Breast epithelium (tissue), 2 donors: ENCODE data around the genes XPOT, GNS, WIF1, MSRB3, LLPH and TMBIM4.

- PRO-cap: no peak
- RAMPAGE, long total RNA, 2 experiments: no peak in any of the 2 experiments
Measured at GRCh38 chr12:63808803-63809148, 29.1 kb downstream of the RXYLT1 start.

DNA sequence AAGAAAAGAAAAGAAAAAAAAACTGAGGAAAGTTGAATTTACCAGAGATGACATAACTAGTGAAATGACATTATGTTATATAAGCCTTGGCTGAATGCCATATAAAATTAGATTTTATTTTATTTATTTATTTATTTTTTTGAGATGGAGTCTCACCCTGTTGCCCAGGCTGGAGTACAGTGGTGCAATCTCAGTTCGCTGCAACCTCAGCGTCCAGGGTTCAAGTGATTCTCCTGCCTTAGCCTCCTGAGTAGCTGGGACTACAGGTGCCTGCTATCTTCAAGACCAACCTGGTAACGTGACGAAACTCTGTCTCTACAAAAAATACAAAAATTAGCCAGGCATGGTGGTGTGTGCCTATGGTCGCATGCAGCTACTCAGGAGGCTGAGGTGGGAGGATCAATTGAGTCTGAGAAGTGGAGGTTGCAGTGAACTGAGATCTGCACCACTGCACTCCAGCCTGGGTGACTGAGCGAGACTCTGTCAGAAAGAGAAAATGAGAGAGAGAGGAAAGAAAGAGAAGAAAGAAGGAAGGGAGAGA, 29.1 kb downstream of the SRGAP1 start:
- PRO-cap: no peak
- RAMPAGE, long total RNA, 2 experiments: no peak in any of the 2 experiments

DNA sequence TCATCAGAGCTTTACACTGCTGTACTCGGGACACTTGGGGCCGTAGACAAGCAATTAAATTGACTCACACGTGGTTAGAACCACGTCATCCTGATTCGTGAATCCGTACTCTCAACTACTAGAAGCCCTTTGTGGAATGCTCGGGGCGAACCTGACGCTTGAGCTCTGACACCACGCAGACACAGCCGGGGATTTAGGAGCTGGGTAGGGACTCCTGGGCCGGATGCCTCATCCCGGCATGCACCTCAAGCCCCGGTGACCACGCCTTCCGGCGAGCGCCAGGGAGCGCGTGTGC, 231 bp upstream of the XPOT start:
- PRO-cap: bidirectional peak, plus-strand start outside the sequence, minus-strand start at position 213 of the sequence
- RAMPAGE, long total RNA, 2 experiments: no peak in any of the 2 experiments

DNA sequence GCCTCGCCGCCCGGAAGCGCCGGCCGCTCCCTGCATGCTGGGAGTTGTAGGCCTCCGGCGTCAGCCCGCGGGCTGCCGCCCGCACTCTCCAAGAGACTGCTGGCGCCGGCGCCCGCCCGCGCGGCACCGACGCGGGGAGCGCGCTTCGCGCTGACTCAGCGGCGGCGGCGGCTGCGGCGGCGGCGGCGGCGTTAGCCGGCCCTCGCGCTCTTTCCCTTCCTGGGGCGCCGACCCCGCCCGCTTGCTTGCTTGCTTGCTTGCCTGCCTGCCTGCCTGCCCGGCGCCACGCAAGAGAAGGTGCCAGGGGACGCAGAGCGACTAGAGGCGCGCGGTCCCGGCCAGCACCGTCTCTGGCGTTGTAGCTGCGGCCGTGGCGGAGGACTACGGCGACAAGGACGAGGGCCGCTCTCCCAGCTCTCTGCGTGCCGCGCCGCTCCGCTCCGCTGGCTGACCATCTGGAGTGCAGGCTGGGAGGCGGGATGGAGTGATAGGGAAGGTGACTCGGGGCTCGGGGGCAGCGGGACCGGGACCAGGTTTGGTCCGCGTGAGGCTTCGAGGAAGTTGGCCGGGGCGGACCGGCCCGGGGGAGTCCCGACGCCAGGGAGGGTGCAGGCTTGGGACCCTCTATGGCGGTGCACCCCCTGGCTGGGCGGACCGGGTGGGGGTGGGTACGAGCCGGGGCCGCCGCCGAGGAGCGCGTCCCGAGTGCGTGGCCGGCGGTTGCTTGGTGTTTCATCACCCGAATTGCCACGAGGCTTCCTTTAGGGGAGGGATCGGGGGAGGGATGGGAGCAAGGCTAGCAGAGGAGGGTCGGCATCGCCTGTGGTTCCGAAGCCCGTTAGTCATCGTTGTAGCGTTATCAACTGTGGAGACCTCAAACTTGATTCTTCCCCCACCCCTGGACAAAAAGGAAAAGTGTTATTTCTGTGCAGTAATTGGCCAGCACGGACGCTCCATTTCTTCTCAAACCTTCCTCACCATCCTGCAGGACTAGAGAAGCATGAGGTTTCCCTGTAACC, at the start of gene XPOT:
Gene XPOT, plus strand, starts transcription at position 84 of the 1,019 bp plus-strand sequence.
- PRO-cap: bidirectional peak, plus-strand start at position 91 of the sequence, minus-strand start outside the sequence; bidirectional peak, plus-strand start at position 764 of the sequence, minus-strand start at position 722 of the sequence
- RAMPAGE, long total RNA, 2 experiments: start-site peak on the plus strand in 1 of 2 experiments, centred at position 216 of the sequence, 877 reads per replicate

GRCh38 chr12:64759288-64760005, at the start of gene GNS:
Gene GNS (minus strand): TSS chr12:64759406.
- PRO-cap: bidirectional peak, plus-strand start at chr12:64759667, minus-strand start at chr12:64759427
- RAMPAGE, long total RNA, 2 experiments: start-site peak on the plus strand in 1 of 2 experiments, at chr12:64759468-64759511 at its widest, 8 reads per replicate; start-site peak on the minus strand in 2 of 2 experiments, at chr12:64759375-64759442 at its widest, 45 to 1,459 reads per replicate

- PRO-cap: no peak
- RAMPAGE, long total RNA, 2 experiments: no peak in any of the 2 experiments
Measured at GRCh38 chr12:64782187-64782748, 23.1 kb upstream of the GNS start.

DNA sequence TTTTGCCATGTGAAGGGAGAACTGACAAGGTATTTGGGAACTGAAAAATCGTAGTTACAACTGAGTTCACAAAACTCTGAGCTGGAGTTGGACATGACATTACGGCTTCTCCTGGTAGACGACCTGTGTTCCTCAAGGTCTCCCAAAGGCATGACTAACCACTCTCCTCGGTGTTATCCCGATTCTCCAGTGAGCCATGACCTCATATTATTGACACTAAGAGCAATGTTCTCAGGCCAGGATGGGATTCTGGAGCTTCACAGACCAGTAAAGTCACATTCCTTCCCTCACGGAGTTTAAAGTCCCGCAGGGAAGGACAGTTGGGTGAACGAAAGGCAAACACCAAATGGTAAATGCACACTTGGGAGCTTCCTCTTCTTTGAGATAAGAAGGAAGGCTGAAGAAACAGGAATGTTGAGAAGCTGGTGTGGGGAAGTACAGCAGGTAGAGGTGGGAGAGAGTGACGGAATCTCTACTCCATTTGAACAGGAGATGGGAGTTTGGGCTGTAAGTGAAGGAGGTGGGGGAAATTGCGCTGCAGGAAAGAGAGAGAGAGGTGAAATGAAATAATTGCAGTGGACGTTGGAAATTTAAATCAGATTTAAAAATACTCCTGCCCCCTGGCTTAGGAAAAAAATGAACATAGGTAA, 65.5 kb downstream of the TBC1D30 start:
- PRO-cap: no peak
- RAMPAGE, long total RNA, 2 experiments: no peak in any of the 2 experiments

- PRO-cap: no peak
- RAMPAGE, long total RNA, 2 experiments: no peak in any of the 2 experiments
Measured at GRCh38 chr12:65121006-65121804, at the start of gene WIF1. Gene WIF1 (minus strand): TSS chr12:65121305.

GRCh38 chr12:65204633-65205393, 35.4 kb downstream of the LEMD3 start:
- PRO-cap: no peak
- RAMPAGE, long total RNA, 2 experiments: no peak in any of the 2 experiments

DNA sequence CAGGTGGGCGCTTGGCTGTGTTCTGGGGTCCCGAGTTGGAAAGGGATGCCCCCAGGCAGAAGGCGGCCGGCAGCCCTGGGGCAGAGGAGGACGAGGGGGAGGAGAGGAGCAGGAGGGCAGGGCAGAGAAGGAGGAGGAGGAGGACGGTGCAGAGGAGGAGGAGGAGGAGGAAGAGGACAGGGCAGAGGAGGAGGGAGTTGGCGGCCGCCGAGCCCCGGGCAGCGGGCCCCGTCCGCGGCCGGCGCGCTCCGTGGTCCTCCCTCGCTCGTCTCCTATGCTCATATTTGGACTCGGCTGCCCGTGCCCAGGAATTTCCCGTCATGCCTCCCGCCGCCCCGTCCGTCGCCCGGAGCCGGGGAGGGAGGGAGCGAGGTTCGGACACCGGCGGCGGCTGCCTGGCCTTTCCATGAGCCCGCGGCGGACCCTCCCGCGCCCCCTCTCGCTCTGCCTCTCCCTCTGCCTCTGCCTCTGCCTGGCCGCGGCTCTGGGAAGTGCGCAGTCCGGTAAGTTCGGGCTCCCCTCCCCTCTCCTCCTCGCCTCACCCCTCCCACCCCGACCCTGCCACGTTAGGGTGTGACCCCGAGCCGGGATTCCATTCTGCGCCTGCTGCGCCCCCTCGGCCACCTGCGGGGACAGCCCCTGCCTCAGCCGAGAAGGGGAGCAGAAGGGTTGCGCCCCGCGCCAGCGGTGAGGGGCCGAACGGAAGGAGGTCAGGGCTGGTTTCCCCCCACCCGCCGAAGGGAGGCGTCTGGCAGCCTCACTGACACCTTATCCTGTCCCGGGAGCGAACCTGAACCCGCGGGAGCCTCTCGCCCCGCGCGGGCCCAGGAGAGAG, at the start of gene MSRB3:
Gene MSRB3, plus strand, starts transcription at position 321 of the 835 bp plus-strand sequence.
- PRO-cap: bidirectional peak, plus-strand start at position 349 of the sequence, minus-strand start at position 274 of the sequence
- RAMPAGE, long total RNA, 2 experiments: no peak in any of the 2 experiments

DNA sequence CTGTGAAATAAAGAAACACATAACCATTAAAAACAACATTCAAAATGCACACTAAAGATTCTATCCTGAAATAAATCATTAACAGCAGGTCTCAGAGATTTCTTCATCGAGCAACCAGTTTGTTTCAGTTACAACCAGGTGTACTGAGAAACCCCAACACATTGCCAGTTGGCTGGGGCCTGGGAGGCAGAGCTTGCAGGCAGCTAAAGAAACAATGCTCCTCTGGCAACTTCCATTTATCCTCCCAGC, 181.5 kb downstream of the MSRB3 start:
- PRO-cap: no peak
- RAMPAGE, long total RNA, 2 experiments: no peak in any of the 2 experiments

- PRO-cap: no peak
- RAMPAGE, long total RNA, 2 experiments: no peak in any of the 2 experiments
Measured at GRCh38 chr12:65603350-65604053, 220.8 kb upstream of the HMGA2 start.

DNA sequence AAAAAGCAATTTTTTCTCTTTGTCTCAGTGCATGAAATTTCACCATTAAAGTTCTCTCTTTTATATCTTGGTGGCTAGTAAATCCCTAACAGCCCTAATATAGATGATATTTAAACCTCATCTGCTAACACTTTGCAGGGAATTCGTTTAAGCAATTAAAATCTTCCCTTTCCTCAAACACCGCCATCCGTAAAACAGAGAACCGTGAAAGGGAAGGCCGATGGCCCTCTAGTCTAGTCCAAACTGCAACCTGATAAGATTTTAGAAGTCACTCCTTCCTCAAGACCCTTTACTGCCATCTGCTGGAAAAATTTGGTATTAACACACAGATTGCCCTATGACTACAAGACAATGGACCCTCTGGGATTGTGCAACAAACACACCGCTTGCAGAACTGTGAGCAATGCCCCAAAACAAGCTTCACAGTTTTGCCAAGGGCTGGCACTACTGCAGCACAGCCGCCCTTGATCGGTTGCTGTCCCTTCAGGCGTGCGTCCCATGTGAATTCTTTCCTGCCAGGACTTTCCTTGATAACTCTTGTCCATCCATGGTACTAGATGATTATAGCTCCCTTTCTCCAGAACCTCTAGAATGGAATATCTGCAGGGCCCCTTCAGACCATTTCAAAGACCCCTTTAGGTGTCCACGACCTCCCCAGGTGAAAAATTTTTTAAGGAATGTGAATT, 23.1 kb downstream of the LLPH start:
- PRO-cap: no peak
- RAMPAGE, long total RNA, 2 experiments: no peak in any of the 2 experiments

GRCh38 chr12:66130448-66131359, at the start of gene LLPH:
Gene LLPH (minus strand): TSS chr12:66130750.
- PRO-cap: bidirectional peak, plus-strand start at chr12:66130839, minus-strand start at chr12:66130749
- RAMPAGE, long total RNA, 2 experiments: start-site peak on the minus strand in 2 of 2 experiments, at chr12:66130720-66130739 at its widest, 19 to 153 reads per replicate

DNA sequence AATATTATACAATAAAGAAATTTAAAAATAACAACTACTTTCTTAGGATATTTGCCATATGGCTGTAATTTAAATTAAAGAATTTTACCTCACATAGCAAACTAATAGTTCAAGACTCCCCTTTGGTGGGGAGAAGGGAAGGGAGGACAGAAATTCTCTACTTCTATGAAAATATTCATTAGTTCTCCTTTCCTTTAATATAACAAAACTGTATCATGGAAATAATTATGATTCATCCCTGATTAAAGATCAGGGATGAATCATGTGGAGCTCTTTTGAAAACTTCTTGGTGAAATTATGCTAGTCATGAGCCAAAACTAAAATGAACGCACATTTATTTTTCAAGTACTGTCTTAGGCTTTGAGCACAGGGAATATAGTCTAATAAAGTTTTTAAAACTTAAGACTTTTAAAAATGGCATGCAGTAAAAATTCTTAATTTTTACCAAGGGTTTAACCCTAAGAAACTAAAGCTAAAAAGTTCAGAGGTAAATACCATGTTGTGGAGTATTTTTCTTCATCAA, 17.1 kb downstream of the TMBIM4 start:
- PRO-cap: no peak
- RAMPAGE, long total RNA, 2 experiments: no peak in any of the 2 experiments

- PRO-cap: bidirectional peak, plus-strand start at chr12:66169834, minus-strand start at chr12:66169627; bidirectional peak, plus-strand start at chr12:66170037, minus-strand start at chr12:66169986
- RAMPAGE, long total RNA, 2 experiments: no peak in any of the 2 experiments
Measured at GRCh38 chr12:66169518-66170427, at the start of gene TMBIM4. Gene TMBIM4 (minus strand): TSS chr12:66169996.

GRCh38 chr12:66231183-66232103, 42.4 kb downstream of the IRAK3 start:
- PRO-cap: no peak
- RAMPAGE, long total RNA, 2 experiments: no peak in any of the 2 experiments

GRCh38 chr12:66303507-66304037, 1.3 kb downstream of the HELB start:
- PRO-cap: no peak
- RAMPAGE, long total RNA, 2 experiments: no peak in any of the 2 experiments

DNA sequence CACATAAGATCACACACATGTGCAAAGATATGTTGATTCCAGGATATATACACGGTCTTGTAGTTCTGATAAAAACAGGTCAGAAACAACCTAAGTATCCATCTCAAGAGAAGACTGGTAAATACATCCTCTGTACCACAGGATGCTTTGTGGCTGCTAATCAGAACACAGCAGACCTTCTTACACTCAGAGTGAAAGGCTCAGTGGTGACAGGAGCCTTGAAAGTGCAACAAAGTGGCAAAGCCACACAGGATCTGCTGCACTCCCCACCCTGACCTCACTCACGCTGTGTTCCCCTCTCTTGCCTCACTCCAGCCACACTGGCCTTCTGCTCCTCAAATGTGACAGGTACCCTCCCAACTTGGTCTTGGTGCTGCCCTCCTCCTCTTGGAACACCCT, 98.1 kb upstream of the GRIP1 start:
- PRO-cap: no peak
- RAMPAGE, long total RNA, 2 experiments: no peak in any of the 2 experiments

DNA sequence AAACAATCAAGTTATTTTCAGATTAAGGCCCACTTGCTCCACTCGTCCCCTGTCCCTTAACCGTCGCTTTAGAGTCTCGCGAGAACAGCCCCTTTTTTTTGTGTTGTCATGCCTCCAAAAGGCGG, 222 bp upstream of the CAND1 start:
- PRO-cap: bidirectional peak, plus-strand start outside the sequence, minus-strand start at position 70 of the sequence
- RAMPAGE, long total RNA, 2 experiments: no peak in any of the 2 experiments